Spinal cord (tissue), 3 donors: ENCODE data around the gene HNF1B.

- PRO-cap, result no peak
- RAMPAGE, long total RNA, result no peak
Measured at GRCh38 chr17:37197481-37198279, 178.1 kb upstream of the C17orf78 start.

DNA sequence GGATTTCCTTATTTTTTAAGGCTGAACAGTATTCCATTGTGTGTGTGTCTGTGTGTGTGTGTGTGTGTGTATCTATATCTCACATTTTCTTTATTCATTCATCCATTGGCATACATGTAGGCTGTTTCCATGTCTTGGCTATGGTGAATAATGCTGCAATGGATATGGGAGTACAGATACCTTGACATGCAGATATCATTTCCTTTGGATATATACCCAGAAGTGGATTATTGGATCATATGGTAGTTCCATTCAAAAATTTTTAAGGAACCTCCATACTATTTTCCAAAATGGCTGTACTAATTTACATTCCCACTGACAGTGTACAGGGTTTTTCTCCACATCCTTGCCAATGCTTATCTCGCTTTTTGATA lies 6.0 kb downstream of the ACACA start:
- PRO-cap, result no peak
- RAMPAGE, long total RNA, result no peak

DNA sequence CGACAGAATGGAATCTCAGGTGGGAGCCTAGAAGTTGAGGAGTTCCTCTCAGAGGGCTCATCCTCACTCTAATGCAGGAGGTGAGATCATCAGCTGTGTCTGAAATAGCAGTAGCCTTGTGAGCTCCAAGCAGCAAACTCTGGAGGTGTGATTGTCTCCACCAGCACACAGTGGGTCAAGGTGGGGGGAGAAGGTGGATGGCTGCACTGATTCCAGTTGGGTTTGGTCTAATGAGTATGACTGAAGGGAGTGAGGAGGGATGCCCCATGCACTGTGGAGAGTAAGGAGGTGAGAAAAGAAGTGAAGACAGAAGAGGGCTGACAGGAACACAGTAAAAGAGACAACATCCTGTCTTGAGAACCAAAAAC lies 33.9 kb downstream of the DUSP14 start:
- PRO-cap, result no peak
- RAMPAGE, long total RNA, result no peak

DNA sequence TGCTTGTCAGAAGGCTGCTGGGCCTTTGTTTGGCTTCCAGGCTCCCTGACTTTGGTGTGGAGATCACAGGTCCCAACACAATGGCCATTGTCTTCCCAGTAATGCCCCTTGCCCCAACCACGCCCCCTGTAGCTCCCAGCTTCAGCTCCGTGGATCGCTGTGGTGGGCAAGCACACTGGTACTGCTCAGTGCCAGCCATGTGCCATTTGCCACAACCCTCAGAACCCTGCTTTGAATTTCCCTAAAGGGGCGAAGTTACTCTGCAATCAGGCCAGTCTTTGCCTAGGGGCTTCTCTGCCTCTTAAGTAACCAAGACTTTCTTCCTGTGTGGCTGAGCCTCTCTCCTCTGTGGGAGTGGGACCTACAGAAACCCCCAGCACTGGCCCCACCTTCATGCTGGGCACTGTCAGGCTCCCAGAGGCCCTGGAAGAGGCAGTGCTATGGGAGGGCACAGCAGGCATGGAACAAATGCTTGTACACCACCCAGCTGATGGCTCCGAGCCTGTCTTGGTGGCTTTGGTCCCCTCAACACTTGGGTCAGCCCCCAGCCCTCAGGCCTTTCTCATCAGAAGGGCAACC lies 14.7 kb downstream of the HNF1B start:
- PRO-cap, result no peak
- RAMPAGE, long total RNA, result no peak

GRCh38 chr17:37741472-37742593 lies 3.0 kb downstream of the HNF1B start:
- PRO-cap, result no peak
- RAMPAGE, long total RNA, result no peak

- PRO-cap, result no peak
- RAMPAGE, long total RNA, result no peak
Measured at GRCh38 chr17:37744998-37745151, at the start of gene HNF1B. Gene HNF1B (minus strand): TSS chr17:37745059.

DNA sequence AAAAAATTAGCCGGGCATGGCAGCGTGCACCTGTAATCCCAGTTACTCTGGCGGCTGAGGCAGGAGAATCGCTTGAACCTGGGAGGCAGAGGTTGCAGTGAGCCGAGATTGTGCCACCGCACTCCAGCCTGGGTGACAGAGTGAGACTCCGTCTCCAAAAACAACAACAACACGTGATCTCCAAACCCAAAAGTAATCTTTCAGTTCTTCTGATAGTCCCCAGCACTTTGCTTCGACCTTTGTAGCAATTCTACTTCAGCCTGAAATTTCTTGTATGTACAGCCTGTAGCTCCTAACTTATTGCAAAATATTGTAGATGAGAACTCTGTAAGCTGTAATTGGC lies 1.4 kb upstream of the MRPL45 start:
- PRO-cap, result no peak
- RAMPAGE, long total RNA, result no peak

GRCh38 chr17:38349017-38349656 lies 2.5 kb upstream of the SOCS7 start:
- PRO-cap, result no peak
- RAMPAGE, long total RNA, result no peak

DNA sequence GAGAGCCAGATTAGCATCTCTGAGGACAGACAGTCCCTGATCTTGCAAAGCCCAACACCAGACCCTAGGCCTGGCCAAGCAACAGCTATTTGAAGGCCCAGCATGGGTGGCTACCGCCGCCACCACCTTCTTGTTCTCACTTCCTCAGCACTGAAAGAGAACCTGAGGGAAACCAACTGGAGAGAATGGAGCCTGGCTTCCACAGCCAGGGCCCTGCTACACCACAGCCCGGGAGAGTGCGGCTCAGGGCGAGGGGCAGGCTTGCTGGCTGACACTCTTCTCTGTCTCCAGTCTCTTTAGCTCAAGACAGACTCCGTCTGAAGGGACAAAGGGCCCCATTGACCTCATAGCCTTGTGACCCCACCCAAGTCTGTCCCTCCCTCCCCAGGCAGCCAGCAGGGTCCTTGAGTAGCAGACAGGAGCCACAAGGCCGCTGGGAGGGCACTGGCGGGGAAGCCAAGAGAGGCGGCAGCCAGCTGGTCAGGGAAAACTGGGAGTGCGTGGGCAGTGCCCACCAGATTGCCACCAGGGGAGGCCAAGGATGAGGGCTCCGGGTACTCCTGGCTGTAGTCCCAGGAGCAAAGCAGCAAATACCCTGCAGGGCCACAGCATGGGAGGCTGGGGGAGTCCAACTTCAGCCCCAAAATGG lies 10.8 kb upstream of the ARHGAP23 start:
- PRO-cap, result no peak
- RAMPAGE, long total RNA, result no peak

GRCh38 chr17:38444279-38444478 lies 15.9 kb downstream of the ARHGAP23 start:
- PRO-cap, result no peak
- RAMPAGE, long total RNA, result no peak

DNA sequence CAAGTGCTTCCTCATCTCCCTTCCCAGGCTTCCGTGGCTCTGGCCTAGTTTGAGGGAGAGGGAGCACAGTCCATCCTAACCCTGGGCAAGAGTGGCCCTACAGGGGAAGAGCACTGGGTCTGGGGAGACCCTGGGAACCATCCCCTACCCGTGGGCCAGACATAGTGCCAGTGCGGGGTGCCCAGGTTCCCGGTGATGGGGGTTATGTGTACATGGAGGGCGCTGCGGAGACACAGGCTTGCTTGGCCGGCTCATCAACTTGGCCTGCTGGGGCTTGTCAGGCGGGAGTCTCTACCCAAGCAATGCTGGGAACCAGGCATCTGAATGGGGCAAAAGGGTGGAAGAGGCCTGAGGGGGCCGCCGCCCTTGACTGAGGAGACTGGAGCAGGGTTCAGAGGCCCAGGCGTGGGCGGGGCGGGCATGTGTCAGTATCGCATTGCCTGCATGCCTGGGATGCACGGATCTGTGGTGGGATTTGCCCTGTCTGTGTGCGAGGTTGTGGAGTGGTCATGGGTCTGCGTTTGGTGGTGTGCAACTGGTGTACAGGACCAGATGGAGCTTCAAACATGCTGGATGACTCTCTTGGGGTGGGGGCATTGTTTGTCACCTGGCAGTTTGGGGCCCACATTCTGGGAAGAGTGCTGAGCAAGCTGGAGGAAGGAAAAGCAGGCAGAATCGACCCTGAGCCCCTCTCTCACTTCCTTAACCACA lies 21.1 kb downstream of the ARHGAP23 start:
- PRO-cap, result no peak
- RAMPAGE, long total RNA, result no peak

- PRO-cap, result no peak
- RAMPAGE, long total RNA, result no peak
Measured at GRCh38 chr17:38466225-38467338, 38.3 kb downstream of the ARHGAP23 start.

- PRO-cap, result no peak
- RAMPAGE, long total RNA, result no peak
Measured at GRCh38 chr17:38511164-38512123, 83.2 kb downstream of the ARHGAP23 start.

GRCh38 chr17:38559363-38559807 lies 46.4 kb downstream of the SRCIN1 start:
- PRO-cap, result no peak
- RAMPAGE, long total RNA, result no peak

GRCh38 chr17:38585019-38585446 lies 20.7 kb downstream of the SRCIN1 start:
- PRO-cap, result no peak
- RAMPAGE, long total RNA, result no peak

DNA sequence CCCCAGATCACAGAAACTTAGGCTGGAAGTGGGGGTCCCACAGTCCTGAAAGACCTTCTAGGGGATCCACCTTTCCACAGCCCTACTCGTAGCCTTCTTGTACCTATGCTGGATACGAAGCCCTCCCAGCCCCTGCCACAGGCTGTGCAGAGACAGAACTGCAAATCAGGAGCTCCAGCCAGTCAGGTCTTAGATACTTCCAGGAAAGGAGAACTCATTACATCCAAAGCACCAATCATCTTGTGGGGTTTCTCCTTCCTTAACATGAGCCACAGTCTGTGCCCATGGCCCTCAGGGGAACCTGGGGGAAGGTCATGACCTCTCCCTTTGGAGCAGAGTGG lies 14.8 kb downstream of the SRCIN1 start:
- PRO-cap, result no peak
- RAMPAGE, long total RNA, result no peak

GRCh38 chr17:38685535-38685915 lies 10.8 kb upstream of the EPOP start:
- PRO-cap, result no peak
- RAMPAGE, long total RNA, result no peak

- PRO-cap, result no peak
- RAMPAGE, long total RNA, result no peak
Measured at GRCh38 chr17:38734827-38735674, 4.9 kb downstream of the CISD3 start.

- PRO-cap, result no peak
- RAMPAGE, long total RNA, result no peak
Measured at GRCh38 chr17:38825968-38826361, 844 bp upstream of the CWC25 start.

DNA sequence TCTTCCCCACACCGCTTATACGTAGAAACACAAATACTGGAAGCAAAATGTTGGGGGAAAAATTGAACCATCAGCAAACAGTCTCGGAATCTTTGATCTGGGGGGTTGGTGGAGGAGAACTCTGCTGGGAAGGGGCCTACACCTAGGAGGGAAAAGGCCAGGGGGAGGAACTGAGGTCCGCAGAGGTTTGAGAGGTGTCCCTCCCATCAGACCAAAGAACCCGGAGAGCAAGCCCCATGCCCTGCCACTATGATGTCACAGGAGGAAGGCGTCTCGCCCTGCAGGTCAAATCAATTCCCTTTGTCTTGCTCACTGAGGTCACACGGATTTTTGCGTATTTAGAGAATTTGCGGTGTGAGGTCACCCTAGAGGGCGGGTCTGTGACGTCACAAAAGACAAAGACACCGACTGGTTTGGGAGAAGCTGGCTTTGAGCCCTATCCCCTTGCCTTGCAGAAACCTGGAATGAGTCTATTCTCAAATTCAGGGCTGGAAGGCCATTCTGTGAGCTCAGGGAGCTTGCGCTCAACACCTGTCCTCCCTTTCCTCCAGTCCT lies 1.2 kb downstream of the C17orf98 start:
- PRO-cap, result no peak
- RAMPAGE, long total RNA, result no peak